ENCODE measurements around a stretch of chr10.

- PRO-cap, 3 experiments = peak in 3 of 3 experiments; most common minus-strand start chr10:1048886 (in 3)
- RRBS = 1% methylated on average over 14 of the region's 21 CpGs
These were observed 214 bp downstream of the IDI1 start for GRCh38 chr10:1048827-1048983.

DNA sequence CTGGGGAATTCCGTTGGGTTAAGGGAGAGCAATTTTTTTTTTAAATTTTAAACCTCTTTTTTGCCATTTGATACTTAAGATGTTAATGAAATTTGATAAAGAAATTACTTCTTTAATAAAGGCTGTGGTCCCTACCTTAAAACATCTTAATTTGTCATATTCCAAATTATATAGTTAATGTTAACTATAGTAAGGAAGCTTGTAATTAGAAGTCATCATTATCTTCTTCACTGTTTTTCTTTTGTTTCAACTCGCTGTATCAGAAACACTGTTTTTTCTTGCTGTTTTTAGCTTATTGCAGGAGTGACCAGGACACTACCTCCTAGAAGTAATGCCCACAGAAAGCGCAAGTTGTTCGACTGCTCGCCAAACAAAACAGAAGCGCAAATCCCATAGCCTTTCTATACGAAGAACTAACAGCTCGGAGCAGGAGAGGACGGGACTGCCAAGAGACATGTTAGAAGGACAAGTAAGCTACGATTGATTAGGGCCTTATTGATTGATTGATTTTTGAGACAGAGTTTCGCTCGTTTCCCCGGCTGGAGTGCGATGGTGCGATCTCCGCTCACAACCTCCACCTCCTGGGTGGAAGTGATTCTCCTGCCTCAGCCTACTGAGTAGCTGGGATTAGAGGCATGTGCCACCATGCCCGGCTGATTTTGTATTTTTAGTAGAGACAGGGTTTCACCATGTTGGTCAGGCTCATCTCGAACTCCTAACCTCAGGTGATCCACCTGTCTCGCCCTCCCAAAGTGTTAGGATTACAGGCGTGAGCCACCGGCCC, 15.8 kb downstream of the WDR37 start:
- PRO-cap, 3 experiments = no peak in any of the 3 experiments
- RRBS = no CpG with 5 or more reads among the region's 21 CpGs

DNA sequence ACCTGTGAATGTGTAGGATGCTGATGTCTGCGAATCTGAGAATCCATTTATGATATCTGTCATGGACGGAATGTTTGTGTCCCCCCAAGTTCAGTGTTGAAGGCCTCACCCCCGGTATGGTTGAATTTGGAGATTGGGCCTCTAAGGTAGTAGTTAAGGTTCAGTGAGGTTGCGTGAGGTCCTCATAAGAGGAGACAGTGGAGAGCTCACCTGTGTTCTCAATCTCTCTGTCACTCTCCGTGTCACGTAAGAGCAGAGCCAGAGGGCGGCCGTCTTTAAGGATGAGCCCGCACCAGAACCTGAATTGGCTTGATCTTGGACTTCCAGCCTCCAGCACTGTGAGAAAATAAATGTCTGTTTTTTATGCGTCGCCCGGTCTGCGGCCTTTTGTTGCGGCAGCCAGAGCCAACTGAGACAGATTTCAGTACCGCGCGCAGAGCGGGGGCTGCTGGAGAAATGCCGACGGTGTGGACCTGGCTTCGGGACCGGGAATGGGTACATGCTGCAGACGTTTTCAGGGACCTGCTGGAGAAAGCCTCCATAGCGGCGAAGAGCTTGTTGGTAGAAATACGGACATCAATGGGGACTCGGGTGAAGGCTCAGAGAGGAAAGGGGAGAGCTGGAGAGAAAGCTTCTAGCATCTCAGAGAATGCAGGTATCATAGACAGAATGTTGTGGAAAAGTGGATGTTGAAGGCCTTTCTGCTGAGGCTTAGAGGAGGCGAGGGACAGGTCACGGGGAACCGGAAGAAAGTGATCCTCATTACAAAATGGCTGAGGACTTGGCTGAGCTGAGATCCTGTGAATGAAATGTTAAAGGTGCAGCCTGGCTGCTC, 40.3 kb downstream of the WDR37 start:
- PRO-cap, 3 experiments = no peak in any of the 3 experiments
- RRBS = 98% methylated on average over 4 of the region's 30 CpGs

DNA sequence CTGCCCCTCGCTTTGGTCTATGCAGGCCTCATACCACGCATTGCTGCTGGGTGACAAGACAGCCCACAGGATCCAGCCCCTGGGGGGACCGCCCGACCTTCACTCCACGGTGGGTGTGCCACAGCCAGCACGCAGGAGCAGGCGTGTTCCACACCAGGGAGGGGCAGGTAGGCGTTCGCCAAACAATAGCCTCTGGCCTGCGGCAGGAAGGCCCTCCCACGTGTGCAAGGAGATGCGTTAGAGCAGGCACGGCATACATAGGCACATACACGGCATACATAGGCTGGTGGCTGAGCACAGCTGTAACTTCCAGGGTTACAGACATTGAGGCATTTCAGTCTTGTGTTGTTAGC, 233.5 kb downstream of the WDR37 start:
- PRO-cap, 3 experiments = no peak in any of the 3 experiments
- RRBS = no CpG with 5 or more reads among the region's 14 CpGs

- PRO-cap, 3 experiments = no peak in any of the 3 experiments
- RRBS = no CpG with 5 or more reads among the region's 4 CpGs
These were observed 194.1 kb upstream of the PFKP start for GRCh38 chr10:2873306-2873505.

GRCh38 chr10:3045552-3046801, 21.4 kb upstream of the PFKP start:
- PRO-cap, 3 experiments = no peak in any of the 3 experiments
- RRBS = 19% methylated on average over 7 of the region's 17 CpGs

- PRO-cap, 3 experiments = no peak in any of the 3 experiments
- RRBS = 26% methylated on average over 13 of the region's 32 CpGs
These were observed 1.1 kb upstream of the PFKP start for GRCh38 chr10:3066178-3066684.

GRCh38 chr10:3091265-3091746, 24.0 kb downstream of the PFKP start:
- PRO-cap, 3 experiments = no peak in any of the 3 experiments
- RRBS = no CpG with 5 or more reads among the region's 11 CpGs

GRCh38 chr10:3119696-3120323, 52.5 kb downstream of the PFKP start:
- PRO-cap, 3 experiments = no peak in any of the 3 experiments
- RRBS = 96% methylated on average over 13 of the region's 34 CpGs

DNA sequence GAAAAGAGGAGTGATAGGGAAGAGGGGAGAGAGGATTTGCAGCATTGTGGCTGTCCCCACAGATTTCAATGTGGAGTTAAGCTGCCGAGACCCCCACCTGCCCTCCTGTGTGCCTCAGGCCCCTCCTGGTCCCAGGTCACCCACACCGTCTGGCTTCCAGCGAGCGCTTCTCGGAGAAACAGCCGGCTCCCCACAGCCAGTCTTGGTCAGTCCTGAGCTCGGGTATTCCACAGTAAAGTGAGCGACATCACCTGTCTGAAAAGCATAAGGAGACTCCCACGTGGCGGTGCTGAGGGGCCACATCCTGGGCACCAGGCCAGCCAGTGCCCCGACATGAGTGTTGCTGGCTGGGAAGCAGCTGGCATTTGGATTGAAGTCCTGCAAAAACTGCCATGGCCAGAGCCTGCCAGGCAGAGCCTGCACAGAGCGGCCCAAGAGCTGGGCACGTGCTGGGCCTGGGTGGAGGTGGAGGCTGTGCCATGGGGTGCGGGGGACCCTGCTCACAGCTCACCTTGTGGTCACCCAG, 49.1 kb downstream of the PITRM1 start:
- PRO-cap, 3 experiments = no peak in any of the 3 experiments
- RRBS = no CpG with 5 or more reads among the region's 14 CpGs

- PRO-cap, 3 experiments = no peak in any of the 3 experiments
- RRBS = 42% methylated on average over 3 of the region's 18 CpGs
These were observed 250.8 kb upstream of the PITRM1 start for GRCh38 chr10:3423300-3423836.

DNA sequence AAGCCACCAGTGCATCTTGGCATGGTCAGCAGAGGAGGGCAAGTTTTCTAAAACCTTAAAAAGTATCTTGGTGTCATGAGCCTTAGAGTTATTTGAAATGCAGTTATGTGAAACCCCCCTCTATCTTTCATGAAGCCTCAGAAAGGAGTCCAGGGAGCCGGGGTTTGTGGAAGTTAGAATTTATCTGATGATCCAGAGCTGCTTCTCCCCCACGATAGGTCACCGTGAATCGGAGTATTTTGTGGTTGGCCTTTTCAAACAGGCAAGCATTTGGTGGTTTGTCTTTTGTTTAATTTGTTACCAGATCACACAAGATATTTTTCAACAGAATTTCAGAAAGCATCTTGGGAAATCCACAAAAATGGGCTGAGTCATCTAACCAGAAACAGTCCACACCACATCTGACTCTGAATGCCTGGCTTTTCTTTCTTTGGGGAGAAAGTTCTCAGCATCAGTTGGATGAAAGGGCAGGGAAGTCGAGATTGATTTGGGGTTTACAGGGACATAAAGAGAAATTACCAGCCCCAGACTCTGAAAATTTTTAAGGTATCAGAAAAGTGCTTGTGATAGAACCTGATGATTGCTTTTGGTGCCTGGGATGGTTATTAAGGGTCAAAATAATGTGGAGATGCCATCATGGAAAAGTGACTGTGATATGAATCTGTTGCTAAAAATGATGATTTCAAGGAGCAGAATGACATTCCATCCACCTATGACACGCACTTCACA, 295.7 kb upstream of the PITRM1 start:
- PRO-cap, 3 experiments = peak in 3 of 3 experiments; most common plus-strand start position 384 of the sequence (in 1); most common minus-strand start position 166 of the sequence (in 1)
- RRBS = no CpG with 5 or more reads among the region's 6 CpGs

DNA sequence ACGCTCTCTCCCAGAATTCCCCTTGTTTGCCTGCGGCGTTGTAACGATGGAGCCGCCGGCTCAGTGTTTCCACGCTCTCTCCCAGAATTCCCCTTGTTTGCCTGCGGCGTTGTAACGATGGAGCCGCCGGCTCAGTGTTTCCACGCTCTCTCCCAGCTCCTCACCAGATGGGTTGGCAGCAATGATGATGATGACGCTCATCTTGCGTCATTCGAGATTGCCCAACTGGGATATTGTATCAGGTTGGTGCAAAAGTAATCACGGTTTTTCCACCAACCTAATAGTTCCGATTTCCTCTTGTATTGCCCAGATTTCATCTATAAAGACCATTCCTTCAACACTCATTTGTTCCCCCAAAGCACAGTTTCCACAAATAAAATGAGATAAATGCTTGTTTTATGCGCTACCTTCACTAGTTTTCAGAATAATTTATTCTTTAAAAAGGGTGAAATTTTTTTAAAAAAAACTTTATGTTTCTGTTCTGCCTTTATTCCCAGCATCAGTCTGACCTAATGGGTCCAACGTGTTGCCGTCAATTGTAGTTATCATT, 228.3 kb downstream of the KLF6 start:
- PRO-cap, 3 experiments = no peak in any of the 3 experiments
- RRBS = no CpG with 5 or more reads among the region's 21 CpGs

- PRO-cap, 3 experiments = peak in 3 of 3 experiments; most common plus-strand start chr10:3783526 (in 2); most common minus-strand start chr10:3783463 (in 1)
- RRBS = 3% methylated on average over 4 of the region's 12 CpGs
These were observed 1.7 kb downstream of the KLF6 start for GRCh38 chr10:3783332-3783681.

DNA sequence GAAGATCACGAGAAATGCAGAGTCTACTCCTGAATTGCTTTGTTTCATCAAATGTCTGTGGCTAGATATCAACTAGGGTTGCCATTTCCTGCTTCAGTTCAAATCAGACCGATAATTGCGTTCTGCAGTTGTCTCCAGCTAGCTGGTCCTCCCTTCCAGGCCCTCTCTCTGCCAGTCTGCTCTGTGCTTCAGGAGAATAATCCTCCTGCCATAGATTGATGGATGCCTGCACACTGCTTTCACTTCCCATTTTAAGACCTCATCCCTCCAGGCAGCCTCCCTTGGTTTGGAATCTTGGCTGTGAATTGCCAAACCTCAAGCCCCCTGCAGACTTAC, 22.1 kb upstream of the KLF6 start:
- PRO-cap, 3 experiments = no peak in any of the 3 experiments
- RRBS = no CpG with 5 or more reads among the region's 3 CpGs

GRCh38 chr10:3869094-3869453, 84.1 kb upstream of the KLF6 start:
- PRO-cap, 3 experiments = no peak in any of the 3 experiments

- PRO-cap, 3 experiments = no peak in any of the 3 experiments
- RRBS = no CpG with 5 or more reads among the region's 7 CpGs
These were observed 89.9 kb upstream of the KLF6 start for GRCh38 chr10:3874775-3875381.

- PRO-cap, 3 experiments = no peak in any of the 3 experiments
- RRBS = no CpG with 5 or more reads among the region's 3 CpGs
These were observed 92.2 kb upstream of the KLF6 start for GRCh38 chr10:3877106-3877760.

- PRO-cap, 3 experiments = no peak in any of the 3 experiments
- RRBS = no CpG with 5 or more reads among the region's 6 CpGs
These were observed 144.7 kb upstream of the KLF6 start for GRCh38 chr10:3929717-3930104.

DNA sequence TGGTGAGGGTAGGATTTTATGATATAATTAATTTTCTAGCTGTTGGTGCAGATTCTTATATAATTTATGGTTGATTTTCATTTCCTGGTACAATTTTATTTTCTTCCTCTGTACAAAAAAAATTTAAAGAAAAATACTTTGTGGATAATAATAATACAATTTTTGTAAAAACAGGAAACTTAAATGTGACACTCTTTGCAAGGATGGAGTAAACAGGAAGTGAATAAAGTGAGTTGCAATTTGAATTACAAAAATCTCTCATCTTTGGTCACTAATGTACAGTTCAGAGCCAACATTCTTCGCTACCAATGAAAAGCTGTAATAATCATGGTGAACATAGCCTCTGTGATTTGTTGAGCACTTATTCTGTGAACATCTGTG, 295.1 kb upstream of the KLF6 start:
- PRO-cap, 3 experiments = no peak in any of the 3 experiments
- RRBS = no CpG with 5 or more reads among the region's 1 CpG